ENCODE data around the gene MCFD2.

GRCh38 chr2:46035590-46036524, 261.4 kb upstream of the EPAS1 start:
- RRBS: no CpG with 5 or more reads among the region's 9 CpGs

DNA sequence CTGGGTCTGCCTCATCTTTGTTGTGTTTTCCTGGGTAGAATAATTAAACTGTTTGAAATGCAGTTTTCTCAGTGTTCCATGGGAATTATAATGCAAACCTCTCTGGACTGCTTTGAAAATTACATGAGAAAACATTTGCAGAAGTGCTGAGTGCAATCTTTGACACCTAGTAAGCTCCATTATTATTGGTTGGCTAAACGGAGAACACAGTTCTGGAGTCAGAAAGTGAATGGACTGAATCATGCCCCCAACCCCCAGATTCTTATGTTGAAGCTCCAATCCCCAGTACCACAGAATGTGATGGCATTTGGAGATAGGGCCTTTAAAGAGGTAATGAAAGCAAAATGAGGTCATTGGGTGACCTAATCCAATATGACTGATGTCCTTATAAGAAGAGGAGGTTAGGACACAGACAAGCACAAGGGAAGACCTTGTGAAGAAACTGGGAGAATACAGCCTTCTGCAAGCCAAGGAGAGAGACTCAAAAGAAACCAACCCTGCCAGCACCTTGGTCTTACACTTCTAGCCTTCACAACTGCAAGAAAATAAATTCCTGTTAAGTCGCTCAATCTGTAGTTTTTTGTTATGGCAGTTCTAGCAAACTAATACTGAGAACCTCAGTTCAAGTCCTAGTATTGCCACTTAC, 200.9 kb upstream of the EPAS1 start:
- RRBS: no CpG with 5 or more reads among the region's 2 CpGs

DNA sequence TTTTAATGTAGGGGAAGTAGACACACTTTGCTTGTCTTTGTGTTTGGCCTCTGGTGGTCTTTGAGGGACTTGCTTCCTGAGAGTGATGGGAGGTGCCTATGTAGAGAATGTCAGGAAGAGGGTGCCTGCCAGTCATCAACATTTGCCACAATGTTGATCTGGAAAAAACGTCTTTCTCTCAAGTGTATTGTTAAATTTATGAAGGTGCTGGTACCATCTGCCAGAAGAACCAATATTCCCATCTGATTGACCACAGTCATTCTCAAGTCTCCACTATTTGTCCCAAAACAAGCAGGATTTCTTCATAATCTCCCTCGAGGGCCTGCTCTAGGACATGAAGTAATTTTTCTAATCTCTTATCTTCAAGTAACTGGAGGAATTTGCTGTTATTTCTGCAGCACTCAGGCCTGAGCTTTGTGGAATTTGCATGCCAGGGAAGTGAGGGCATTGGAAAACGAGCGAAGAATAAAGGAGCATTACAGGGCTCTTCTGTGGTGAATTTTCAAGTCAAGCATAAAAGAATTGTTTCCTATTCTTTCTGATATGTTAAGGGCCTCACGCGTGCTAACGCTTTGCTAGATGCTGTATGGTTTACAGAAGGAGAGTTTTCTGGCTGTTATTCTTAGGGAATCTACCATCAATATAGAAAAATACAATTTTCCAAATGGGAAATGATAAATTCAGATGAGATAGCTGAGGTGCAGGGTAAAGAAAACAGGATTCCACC, 161.3 kb upstream of the EPAS1 start:
- RRBS: no CpG with 5 or more reads among the region's 7 CpGs

DNA sequence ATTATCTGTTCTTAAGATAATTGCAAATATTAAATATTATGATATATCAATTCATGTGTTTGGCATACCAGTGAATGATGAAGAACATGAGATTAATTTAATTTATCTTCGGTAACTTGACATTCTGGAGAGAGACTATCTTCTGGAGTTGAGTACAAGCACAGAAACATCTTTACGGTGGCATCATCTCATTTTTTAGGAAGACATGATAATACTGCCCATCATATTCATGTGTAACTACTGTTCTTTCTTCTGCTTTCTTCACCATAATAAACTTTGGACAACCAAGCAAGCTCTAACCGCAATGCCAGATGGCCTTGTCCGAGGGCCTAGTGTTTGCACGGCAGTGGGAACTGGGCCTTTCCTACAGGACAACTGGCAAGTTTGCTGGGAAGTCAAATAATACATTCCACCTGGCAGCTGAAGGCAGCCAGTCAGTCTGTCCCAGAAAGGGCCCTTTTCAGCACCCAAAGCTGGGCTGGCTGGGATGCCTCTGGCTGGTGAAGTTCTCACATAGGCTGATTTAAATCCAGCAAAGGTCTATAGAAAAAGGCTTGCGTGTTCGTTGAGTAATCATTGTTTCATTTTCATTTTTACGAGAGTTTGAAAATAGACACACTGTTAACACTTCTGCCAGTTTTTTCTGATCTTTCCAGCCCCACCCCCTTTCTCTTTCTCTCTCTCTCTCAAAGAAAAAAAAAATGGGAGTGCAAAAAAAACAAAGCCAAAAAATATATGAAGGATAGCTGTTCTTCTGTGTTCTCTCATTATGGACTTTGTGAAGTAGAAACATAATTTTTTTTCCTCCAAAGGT, 110.1 kb upstream of the EPAS1 start:
- RRBS: no CpG with 5 or more reads among the region's 8 CpGs

DNA sequence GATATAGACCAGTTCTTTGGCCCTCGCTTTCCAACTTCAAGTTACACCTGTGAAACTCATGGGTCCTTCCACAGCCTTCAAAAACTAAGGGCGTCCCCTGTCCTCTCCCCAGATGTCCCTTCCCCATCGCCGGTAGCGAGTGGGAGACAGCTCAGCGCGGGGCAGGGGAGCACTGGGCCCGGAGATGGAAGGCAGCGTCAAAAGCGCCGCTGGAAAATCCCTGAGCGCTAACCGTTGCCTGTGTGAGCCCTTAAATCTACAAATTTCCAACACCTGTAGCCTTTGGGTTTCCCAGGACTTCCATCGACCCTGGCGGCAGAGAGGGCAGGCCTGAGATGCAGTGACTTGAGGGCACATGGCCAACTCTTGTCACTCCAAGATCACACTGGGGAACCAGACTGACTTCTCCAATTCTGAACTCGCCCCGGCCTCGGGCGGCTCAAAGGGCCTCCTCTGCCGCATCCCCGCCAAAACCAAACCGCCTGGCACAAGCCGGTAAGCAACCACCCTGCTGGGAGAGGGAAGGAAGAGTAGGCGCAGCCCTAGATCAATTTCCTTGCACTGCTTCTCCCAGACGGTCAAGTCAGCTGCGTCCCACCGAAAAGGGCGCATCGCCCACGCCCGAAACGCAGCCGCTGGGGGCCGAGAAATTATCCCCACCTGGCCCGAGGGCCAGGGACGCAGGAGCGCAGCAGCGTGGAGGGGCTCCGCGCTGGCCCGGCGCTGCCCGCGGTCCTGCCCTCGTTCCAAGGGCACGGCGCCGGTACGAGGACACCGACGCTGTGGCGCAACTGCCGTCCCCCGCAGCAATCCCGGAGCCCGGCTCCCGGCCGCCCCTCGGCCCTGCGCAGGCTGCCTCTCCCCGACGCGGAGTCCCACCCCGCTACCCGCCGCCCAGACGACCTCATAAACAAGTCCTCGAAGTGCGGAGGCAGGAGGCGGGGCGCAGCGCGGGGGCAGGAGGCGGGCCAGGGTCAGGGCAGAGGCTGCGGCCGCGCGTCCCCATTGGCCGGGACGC, 667 bp upstream of the EPAS1 start:
- RRBS: 13% methylated on average over 27 of the region's 80 CpGs

- RRBS: no CpG with 5 or more reads among the region's 1 CpG
These were observed 21.8 kb downstream of the EPAS1 start for GRCh38 chr2:46319068-46319406.

DNA sequence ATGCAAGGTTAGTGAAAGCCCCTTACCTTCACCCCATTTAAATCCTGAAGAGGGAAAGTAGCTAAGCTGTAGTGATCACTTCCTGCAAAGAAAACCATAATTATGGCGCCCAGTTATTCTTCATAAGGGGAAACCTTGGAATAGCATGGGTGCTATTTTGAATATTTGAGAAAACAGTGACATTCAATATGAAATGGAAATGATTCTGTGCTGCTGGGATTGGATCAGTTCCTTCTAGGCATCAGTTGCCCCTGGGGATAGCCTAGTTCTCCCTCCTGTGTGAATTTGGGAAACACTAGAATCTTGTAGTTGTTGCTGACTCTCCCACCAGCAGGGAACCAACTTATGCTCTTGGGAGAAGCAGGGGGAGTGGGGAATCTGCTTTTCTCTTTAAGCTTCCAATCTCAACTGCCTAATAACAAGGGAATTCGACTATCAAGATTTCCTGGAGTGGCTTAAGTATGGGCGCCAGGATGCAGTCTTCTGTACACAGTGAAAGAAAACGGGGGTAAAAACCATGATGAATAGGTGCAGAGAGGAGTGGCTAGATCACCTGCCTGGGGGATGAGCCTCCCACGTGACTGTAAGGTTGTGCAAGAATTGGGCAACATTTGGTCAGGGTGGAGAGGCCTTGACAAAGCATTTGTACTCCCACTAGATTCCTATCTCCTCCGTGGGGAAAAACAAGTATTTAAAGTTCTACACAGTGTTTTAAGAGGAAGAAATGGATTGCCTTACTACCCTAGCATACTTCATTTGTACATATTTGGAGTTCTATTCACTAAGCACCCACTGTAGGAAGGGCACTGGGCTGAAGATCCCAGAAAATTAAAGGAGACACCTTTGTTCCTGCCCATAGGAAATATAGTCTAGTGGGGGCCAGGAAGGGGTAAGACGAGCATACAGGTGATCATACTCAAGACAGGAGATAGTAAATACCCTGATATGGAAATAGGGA, 28.9 kb downstream of the EPAS1 start:
- RRBS: no CpG with 5 or more reads among the region's 7 CpGs

- RRBS: no CpG with 5 or more reads among the region's 27 CpGs
These were observed 80.3 kb downstream of the EPAS1 start for GRCh38 chr2:46377190-46378273.

- RRBS: no CpG with 5 or more reads among the region's 11 CpGs
These were observed 89.2 kb downstream of the EPAS1 start for GRCh38 chr2:46386274-46387020.

DNA sequence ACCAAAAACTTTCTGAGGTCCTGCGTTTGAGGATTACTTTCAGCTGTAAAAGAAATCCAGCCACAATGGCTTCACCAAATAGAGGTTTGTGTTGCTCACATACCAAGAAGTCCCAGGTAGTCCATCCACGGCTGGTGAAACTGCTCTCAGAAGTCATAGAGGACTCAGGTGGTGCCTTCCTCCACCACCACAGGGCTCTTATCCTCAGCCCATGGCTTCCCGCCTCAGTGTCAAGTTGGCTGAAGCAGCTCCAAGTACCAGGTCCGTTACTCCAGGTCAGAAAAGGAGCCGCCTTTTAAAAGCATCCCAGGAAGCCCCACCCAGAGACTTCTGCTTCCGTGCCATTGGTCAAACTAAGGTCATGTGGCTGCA, 54.8 kb upstream of the RHOQ start:
- RRBS: no CpG with 5 or more reads among the region's 6 CpGs

GRCh38 chr2:46653355-46653675, 36.3 kb downstream of the CRIPT start:
- RRBS: no CpG with 5 or more reads among the region's 4 CpGs

GRCh38 chr2:46737881-46738373, 38.8 kb downstream of the SOCS5 start:
- RRBS: no CpG with 5 or more reads among the region's 1 CpG

DNA sequence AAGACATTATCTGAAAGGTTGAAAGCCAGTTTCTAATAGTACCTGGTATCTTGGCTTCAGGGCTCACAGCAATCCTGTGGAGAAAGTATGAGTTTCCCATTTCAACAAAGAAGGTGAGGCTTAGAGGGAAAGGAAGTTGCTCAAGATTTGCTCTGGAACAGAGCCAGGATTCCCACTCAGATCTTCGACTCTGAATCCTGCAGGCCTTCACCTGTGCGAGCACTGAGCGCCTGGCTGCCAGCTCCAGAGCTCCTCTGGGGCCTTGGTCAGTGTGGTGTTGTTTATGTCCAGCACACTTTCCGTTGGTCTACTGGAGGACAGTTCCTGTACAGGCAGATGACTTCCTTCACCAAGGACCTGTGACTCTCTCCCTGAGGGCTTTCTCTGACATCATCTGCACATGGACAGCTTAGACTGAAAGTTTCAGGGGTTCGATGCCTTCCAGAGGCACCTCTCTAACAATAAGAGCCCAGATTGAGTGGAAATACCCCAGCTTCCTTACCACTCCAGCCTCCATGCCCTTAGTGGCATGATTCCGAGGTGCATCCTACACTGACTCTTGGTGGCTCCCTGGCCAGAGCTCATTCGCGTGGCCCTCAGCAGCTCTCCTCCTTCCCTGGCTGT, 80.6 kb downstream of the SOCS5 start:
- RRBS: no CpG with 5 or more reads among the region's 8 CpGs

DNA sequence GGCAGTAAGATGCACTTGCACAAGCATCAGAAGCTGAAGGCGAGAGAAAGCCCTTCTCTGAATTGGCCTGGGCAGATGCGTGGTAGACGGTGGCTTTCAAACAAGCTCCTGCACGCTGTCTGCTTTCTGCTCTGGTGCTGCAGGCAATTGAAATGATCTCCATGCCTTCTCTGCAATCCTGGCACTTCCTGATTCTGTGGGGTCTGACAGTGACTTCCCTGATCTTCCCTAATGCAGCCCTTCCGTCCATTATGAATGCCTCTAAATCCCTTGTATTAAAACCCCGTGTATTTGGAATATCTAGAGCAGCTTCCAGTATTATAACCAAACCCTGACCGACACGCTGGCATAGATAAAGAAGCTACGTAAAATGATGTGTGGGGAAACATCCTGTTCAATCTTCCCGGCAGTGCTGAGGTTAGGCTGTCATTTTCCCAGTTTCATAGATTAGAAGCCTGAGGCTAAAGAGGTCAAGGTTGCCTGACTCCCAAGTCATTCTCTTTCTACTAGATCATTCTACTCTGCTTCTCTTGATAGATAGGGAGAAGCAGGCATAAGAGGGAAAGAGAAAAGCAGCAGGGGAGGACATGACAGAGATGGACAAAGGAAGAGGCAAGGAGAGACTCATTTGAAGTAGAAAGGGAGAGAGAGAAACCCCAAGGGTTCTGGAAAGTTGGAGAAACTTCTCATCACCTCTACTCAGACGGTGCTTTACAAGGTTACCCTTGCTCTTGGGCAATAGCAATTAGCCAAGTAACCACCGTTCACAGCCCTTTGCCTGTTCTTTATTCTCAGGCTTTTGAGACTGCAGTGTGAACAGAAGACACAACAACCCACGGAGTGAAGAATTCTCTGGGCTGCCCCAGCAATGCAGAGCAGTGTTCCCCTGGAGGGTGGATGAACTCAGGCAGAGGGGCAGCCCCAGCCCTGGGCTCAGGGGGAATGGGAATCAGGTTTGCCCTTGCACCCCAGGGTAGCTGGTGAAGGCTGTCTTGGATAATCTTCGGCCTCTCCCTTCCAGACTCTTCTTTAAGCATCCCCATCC, 69.4 kb downstream of the MCFD2 start:
- RRBS: no CpG with 5 or more reads among the region's 14 CpGs

DNA sequence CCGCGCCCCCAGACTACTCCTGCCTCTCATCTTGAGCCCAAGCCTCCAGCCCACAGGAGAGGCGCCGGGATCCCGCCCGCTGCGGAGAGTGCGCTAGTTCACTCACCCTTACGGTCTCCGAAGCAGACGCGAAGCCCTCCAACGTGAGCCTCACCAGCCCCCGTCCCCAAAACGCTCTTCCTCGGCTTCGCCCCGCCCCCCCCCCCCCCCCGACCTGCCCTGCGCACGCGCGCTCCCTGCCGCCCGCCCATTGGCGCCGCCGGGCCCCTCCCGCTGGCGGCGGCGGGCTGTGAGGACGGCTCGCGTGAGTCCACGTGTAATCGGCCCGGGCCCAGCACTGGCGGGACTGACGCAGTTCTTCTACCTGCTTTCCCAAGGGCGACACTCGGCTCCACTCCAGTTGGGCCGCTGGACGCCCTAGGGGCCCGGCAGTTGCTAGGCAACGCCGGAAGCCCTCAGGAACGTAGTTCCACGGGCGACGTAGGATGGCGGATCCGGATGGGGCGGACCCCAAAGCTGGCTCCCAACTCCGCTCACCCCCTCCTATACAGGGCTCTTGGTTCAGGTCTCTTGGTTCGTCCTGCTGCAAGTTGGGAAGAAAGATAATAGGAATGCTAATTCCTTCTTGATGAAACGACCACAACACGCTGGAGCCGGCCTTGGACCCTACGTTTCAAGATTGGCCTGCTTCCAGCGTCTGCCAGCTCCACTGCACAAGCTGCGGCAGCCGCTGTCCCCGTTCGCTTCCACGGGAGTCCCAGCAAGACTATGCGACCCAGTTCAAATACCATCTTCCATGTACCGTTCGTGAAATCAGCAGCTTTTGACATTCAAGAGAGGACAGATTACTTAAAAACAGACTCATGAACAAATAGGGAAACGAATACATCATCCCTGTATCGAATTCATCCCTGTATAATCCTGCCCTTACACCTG, at the start of gene MCFD2:
Gene MCFD2 (minus strand): TSS at position 190 of the 936 bp plus-strand sequence.
- RRBS: 3% methylated on average over 19 of the region's 71 CpGs

DNA sequence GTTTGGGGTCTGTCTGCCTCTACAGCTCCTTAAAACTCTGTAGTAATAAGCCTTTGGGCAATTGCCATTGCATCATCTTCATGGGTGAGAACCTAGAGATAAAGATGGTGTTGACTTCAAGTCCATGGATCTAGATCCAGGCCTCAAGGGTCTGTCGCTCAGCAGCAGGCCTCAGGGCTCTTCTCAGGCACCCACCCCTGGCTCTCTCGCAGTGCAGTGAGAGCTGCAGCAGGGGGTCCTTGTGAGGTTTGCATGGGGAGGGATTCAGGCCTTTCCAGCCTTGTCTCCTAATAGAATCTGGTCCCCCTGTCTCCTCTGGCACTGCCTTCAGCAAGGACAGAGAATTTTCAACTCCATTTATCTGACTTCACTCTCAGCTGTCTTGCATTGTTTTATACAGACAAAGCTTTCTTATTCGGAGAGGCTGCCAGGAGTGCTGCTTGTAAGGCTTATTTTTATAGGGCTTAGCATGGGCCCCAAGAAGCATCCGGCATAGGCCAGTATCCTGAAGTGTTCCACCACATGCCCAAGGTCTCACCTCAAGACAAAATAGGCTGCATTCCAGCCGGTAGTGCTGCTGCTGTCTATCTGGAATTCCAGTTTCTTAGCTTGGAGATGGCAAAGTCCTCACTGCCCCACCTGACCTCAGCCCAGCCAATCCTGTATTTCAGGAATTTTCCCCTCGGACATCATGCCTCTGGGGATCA, 22.0 kb downstream of the TTC7A start:
- RRBS: 90% methylated on average over 2 of the region's 6 CpGs

DNA sequence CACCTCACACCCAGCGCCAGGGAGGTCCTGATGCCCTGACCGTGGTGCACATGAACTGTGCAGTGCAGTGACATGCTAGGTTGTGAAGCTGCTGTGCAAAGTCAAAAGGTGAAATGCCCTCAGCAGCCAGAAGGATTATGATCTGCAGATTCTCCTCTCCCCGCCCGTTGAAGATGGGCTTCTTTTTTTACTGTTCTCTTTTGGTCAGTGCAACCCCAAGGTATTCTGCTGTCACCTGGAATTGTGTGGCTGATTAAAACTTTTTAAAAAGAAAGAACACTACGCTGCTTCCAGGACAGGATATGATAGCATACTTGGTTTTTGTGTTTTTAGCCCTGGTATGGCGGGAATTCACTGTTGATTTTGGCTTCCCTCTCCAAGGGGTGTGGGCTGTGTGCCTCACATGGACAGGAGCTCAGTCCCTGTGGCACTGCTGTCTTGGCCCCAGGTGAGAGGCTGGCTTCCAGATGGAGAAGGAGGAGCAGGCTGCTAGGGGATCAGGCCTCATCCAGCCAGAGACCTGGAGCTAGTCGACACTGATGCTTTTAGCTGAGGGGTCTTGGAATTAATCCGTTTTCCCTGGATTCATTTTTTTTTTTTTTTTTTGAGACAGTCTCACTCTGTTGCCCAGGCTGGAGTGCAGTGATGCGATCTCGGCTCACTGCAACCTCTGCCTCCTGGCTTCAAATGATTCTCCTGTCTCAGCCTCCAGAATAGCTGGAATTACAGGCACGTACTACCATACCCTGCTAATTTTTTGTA, 24.1 kb downstream of the TTC7A start:
- RRBS: no CpG with 5 or more reads among the region's 11 CpGs

DNA sequence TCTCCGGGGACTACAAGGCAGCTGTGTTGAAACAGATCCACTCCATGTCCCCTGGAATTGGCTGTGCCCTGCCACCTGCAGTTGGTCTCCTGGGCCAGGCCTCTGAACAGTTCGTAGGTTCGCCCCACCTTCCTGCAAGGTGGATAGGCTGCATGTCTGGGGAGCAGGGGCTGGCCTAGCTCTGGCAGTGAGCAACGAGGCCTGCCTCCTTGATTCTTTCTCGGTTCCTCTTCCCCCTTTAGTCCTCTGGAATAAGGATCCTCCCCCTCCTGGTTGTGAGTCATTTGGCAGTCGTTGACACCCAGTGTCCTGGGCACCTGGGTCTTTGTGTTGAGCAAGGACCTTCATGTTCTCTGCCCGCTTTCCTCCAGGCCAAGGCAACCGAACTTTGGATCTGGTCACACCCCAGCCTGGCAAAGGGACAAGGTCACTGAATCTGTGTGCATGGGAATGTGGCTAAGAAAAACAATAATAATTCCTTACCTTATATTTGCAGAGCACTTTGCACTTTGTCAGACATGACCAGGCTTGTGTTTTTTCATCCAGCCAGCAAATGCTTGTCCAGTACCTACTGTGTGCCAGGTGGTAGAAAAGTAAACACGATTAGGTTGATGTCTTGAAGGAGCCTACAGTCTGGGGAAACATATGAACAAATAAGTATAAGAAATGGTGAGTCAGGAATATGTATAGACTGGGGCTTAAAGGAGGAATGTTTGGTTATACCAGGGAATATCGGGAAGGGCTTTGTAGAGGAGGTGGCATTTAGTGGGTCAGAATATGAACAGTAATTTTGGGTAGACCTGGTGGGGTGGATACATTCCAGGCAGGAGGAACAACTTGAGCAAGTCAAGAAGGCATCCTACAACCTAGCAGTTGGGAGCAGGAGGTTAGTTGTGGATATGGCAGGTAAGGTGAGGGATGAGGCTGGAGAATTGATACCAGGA, 29.8 kb downstream of the TTC7A start:
- RRBS: no CpG with 5 or more reads among the region's 10 CpGs

DNA sequence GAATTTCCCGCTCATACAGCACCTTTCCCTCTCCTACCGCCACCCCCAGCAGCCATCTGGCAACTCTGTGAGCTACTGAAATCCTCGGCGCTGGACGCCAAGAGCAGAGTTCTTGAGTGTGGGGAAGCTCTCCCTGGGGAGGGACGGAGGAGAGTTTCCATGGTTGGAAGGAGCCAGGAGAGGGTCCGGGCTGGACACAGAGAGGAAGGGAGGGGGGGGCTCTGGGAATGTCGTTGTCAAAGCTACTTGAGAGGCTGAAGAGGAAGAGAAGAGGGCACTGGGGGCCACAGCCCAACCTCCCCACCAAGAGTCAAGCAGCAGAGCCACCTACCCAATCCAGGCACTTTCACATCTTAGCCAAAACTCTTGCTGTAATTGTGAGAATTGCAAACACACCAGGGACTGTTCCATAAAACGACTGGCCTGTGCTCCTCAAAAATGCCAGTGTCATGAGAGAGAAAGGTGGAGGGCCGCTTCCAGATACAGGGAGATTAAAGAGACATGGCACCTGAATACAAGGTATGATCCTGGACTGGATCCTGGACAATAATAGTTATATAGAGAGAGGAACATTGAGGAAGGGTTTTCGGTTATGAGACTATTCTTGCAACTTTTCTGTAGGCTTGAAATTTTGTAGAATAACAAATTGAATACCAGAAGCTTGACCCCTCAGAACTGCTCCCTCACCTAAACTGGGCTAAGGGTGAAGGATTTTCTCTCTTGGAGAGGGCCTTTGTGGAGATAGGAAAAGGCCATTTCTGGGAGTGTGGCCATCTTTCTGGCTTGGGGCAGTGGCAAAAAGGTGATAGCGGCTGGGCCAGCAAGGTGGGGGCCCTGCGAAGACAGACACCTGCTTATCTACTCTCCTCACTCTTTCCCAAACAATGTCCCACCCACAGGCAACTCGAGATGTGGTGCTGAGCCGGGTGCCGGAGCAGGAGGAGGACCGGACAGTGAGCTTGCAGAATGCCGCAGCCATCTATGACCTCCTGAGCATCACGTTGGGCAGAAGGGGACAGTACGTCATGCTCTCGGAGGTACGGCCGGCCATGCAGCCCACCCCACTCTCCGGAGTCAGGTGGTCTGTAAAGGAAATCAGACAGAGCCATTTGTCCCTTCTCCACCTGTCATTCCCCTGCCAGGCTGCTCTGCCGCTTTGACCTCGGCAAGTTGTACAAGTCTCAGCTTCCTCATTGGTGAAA, 64.4 kb downstream of the TTC7A start:
- RRBS: no CpG with 5 or more reads among the region's 26 CpGs

DNA sequence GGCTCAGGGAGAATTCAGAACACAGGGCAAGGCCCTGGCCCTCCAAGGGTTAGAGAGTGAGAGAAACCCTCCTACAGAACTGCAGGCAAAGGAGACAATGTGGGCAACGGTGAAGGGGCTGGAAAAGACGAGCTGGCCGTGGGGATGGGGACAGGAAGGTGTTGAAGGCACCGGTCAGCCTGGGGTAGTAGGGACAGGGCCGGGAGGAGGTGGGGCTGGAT, 66.8 kb downstream of the TTC7A start:
- RRBS: no CpG with 5 or more reads among the region's 5 CpGs

Data from cardiac fibroblast (primary cell).